REH cell (cell line): ENCODE data around the gene C4orf19.

DNA sequence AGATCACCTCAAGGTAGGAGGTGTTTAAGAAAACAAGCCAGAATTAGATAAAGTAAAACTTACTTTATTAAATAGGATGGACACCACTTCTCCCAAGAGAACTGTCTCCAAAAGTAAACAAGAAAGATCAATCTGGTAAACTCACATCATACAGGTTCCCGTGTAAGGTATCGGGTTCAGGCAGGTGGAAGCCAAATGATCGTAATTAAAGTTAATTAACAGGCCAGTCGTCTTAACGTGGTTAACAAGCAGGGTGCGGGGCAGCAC is 835 bp downstream of the ARAP2 start:
- PRO-cap = no peak

DNA sequence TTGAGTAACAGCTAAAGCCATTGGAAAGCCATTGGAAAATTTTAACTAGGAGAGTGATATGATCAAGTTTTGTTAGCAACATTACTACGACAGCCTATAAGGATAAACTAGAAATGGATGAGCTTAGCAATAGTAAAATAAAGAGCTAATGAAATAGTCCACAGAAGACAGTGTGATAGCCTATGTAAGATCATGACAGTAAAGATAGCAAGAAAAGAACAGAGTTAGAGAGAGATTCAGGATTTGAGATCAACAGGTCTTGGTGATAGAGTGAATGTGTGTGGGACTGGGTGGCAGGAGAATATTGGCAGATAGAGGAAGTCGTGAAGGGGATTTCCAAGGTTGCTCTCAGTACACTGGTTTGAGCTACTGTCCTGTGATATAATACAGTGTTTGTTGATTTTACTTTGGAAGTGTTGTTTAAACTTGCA is 44.0 kb downstream of the DTHD1 start:
- PRO-cap = no peak

- PRO-cap = no peak
These were observed at the start of gene C4orf19 for GRCh38 chr4:37453725-37454193. Gene C4orf19 (plus strand): TSS chr4:37453925.

- PRO-cap = no peak
These were observed 90.4 kb downstream of the RELL1 start for GRCh38 chr4:37595770-37596112.

DNA sequence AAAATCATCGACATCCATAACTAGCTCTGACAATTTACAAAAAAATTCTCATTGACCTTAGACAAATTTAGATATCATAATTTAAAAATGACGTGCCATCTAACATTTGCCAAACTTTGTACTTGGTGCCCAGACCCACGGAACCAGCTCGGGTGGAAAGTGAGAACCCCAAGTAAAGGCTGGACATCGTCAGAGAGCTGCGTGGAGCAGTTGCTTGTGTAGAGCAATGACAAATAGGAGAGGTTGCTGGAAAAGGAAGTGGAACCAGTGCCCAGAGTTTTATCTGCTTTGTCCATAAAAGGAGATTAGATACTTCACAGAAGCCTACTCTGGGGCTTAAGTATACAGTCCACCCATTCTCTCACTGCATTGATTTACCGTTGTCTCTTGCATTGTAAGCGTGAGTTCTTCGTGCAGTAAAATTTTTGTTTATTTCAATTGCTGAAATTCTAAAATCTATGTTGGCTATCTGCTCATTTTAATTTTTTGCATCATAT is 5.4 kb upstream of the TBC1D1 start:
- PRO-cap = no peak

- PRO-cap = bidirectional peak, plus-strand start at chr4:37891448, minus-strand start at chr4:37891397
These were observed 305 bp downstream of the TBC1D1 start for GRCh38 chr4:37891250-37891527.

DNA sequence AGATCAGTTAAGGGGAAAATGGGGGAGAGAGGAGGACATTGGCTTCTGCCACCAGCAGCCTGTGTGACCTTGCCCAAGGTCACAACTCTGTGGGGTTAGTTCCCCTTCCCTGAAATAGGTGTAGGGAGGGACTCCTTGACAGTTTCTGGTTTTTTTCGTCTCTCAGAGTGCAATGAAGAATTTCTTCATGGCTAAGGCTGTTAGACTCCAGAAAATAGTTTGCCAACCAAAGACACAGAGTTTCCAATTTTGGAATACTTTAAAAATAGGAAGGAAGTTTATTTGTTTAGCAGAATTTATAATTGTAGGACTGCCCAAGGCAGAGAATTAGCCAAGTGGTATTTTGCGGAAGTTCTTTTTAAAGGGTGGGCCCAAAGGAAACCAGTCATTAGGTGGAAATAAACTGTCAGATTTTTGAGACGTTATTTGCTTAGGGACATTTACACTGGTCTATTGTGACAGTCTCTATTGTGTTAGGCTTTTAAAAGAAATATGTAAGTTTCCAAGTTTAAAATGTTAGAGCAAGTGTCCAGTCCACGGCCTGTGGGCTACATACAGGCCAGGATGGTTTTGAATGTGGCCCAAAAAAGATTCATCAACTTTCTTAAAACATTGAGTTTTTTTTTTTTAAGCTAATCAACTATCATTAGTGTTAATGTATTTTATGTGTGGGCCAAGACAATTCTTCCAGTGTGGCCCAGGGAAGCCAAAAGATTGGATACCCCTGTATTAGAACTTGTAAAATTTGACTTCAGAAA is 29.7 kb downstream of the PTTG2 start:
- PRO-cap = bidirectional peak, plus-strand start at position 426 of the sequence, minus-strand start at position 337 of the sequence

GRCh38 chr4:38050929-38051485 is 90.8 kb downstream of the PTTG2 start:
- PRO-cap = no peak

DNA sequence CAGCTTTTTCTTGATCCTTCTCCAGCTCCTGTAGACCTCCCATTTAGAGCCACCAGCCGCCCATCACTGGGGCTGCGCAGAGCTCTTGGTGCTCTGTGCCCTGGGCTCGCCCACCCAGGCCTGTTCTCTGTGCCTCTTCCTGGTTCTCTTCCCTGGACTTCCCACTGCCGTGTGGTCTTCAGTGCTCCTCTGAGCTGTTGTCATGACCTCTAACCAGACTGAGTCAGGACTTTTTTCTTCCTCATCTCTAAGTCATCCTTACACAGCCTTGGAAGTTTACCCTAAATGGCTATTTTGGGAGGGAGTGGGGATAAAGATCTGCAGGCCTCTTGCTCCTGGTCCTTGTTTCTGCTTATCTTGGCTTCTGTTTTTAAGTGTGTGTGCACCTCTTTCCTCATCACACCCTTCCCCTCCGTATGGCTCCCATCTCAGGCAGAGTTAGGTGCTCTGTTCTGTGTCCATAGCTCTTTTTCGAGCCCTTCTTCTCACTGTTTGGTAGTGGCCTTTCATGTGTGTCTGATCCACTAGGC is 122.5 kb downstream of the PTTG2 start:
- PRO-cap = no peak

DNA sequence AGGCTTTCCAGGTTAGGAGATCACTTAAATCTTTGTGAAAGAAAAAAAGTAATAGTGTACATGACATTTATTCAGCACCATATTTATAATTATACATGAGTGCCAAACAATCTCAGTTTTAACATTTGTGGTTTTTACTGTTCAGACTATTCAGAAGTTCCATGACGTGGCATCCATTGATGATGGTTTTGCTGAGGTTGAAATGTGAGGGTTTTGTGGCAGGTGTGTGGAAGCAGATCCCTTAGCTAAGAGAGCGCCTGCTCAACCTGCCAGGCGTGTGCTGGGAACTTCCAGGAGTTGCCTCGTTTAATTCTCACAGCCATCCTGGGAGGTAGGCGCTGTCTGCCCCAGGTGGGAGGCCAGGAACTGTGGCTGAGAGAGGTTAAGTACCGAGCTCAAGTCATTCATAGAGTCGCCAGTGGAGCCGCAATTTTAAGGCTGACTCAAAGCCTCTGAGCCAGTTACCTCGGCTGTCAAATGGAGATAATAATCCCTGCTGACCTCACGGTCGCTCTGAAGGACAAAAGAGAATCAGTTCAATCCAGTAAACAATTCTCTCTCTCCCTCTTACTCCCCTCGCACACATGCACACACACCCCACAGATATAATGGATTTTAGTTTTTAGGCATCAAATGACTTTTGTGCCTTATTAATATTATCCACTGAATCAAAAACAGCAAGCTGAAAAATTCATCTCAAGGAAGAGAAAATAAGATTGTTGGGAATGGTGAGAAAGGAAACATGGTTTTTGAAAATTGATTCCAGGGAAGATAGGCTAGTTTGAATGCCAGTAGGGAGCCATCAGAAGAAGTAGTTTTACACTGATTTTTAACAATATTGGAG is 171.3 kb downstream of the PTTG2 start:
- PRO-cap = no peak

DNA sequence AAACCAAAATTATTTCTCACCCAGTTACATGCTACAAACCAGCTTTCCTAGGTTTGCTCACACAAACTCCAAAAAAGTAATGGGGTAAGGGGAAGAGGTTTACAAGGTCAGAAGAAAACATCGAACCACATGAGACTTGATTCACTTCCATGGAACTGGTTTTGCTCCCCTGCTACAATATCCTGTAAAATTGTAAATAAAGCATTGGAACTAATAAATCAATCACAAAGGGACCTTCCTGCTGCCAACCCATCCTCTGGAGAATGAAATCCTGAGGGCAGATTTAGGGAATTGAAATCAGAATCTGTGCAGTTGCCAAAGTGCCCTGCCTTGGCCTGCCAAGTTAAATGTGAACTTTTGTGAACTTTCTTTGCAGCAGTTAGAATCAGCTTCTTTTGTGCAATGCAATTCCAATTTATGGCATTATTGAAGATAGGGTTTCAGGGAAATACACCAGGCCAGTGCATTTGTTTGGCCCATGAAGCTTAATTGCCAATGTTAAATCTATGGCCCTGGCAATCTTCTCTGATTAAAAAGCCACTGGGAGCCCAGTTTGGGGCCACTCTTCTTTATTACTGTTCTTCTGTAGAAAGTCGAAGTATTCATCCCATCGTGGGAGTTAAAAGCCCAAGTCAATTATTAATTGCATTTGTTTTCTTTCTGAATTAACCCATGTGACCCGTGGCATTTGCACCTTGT is 263.1 kb downstream of the PTTG2 start:
- PRO-cap = no peak

- PRO-cap = no peak
These were observed 270.1 kb downstream of the PTTG2 start for GRCh38 chr4:38230104-38230948.

- PRO-cap = no peak
These were observed 271.6 kb downstream of the PTTG2 start for GRCh38 chr4:38231909-38232153.

- PRO-cap = no peak
These were observed 350.4 kb downstream of the PTTG2 start for GRCh38 chr4:38310610-38310967.

DNA sequence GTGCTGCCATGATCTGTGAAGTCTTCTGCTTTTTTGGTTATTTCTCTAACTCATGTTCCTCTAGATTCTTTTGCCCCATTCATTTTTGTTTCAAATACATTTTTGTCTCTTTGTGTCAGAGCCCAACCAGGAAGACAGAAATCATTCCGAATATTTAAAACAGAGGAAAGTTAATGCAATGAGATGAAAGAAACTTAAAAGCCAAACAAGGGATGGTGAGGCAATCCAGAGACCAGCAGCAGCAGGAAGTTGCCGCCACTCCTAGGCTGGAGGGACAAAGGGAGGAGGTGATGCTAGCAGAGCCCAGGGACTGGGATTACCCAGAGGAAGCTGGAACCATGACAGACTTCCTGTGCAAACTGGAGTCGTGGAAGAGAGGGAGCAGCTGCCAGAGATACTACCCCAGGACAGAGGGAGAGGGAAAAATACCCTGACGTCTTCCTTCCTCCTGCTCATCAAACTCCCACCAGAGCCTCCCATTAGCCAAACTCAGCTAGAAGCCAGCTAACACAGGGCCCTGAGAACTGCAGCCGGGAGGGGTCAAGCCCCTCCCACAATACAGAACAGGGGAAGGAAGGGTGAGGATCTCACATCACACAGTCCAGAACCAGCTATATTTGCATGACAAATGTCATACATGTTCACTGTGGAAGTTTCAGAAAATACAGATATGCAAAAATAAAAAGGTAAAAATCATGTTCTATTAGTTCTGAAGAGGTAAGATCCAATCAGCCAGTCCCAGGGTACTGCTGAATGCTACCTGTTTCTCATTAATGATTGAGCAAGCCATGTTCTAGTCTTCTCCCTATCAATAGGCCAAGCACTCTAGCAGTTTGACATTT is 101.2 kb upstream of the KLF3 start:
- PRO-cap = no peak

- PRO-cap = no peak
These were observed 43.0 kb upstream of the KLF3 start for GRCh38 chr4:38620743-38621571.

DNA sequence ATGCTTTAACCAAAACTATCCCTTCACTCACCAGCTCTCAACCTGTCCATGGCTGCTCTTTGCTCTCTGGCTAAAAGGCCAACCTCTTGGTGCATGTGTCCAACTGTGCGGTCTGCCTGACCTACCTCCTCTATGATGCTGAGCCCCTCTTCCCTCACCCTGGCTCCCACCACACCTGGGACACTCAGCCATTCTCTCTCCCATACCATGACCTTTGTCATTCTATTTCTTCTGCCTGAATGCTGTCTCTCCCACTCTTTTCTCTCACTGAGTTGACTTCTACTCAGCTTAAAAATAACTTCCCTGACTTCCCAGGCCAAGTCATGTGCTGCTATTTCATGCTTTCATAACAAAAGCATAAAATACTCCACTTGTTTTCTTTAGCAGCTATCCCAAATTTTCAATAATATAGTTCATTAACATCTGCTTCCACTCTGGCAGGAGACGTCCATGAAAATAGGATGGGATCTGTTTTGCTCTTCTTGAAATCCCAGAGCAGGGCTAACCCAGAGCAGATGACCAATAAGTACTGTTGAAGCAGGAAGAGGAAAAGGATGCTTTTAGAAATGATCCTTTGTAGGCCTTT is 29.7 kb upstream of the KLF3 start:
- PRO-cap = no peak

- PRO-cap = bidirectional peak, plus-strand start at chr4:38665017, minus-strand start at chr4:38664883
These were observed 853 bp downstream of the KLF3 start for GRCh38 chr4:38664605-38665499.

DNA sequence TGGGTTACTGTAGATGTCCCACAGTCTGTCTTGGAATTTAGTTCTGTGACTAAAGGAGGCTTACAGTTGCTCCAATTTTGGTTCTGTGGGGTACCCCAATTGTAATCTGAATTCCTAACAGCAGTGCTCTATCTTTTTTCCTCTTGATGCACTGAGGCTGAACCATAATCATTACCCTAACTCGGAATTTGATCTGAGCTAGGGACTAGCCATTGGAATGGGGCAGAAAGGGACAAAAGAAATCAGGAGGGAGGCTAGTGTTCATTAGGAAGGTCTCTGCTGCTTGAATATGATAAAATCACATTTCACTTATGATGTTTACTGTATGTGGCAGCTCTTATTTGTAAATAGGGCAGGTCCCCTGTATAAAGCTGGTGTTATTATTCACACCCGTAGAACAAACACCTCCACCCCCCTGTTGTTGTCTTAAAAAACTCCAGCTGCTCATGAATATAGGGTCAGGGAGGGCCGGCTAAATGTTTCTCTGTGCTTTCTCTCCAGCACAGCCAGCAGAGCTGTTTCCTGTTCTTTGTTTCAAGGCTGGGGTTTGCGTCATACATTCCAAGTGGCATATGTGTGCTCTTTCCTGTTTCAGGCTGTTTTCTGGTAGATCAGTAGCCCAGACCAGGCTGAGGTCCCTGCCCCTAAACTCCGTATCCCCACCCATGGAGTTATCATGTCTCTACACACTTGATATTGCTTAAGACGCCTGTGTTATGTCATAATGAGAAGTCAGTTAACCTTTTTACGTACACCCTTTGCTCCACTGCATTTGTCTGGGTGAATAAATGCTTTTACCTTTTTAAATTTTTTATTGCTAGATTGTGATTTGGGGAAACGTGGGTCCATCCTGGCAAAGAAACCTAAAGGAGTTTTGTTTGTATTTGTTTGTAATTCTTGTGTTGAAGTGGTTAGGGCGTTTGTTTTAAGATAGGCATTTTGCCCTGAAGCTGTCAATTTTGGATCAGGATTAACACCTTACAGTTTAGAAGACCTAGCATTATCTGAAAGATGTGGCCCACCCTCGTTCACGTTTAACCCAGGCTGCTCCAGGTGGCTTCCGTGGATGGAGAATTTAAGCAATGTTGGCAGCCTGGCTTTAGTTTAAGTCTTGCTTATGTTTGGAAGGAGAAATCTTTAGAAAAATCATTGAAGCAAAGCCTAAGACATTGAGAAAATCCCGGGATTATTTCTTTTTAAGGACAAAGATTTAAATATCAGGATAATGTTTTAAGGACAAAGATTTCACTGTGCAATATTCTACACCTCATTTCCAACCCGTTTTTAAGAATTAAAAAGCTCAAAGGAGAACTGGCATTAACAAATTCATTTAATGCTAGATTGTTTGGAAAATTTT is 3.2 kb downstream of the KLF3 start:
- PRO-cap = bidirectional peak, plus-strand start at position 453 of the sequence, minus-strand start at position 256 of the sequence; bidirectional peak, plus-strand start at position 599 of the sequence, minus-strand start at position 488 of the sequence

- PRO-cap = no peak
These were observed 22.6 kb downstream of the KLF3 start for GRCh38 chr4:38686506-38687005.